ENCODE results near the gene LTV1.

DNA sequence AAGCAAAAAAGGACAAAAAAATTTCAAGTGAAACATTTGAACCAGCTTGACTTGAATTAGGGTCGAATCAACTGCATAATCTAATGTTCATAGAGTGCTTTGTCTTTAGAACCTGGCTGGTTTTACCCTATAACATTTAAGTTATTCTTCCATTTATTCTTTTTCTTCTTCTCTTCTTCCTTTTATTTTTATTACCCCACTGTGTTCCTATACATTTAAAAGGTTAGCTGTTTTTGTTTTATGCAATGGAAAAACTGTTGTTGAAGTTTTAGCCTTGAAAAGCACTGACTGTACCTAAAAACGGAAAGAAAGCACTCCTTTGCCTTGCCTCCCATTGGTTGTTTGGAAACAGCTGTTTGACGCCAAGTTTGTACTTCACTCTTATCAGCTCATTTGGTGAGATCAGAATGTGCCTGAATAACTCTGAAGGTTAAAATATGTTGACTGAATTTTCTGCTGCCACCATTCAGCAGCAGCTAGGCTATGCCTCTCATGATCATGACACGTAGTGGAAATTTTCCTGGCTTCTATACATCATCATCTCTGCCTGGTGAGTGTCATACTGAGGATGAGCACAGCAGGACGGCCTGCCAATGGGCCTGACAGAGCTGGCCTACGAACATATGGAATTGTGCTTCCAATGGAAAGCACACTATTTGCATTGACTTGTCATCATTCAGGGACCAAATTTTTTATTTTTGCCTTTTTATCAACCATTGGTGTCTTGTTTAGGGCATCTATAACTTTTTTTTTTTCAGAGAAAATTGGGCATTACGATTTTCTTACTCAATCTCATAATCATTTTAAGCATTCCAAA lies 704.8 kb upstream of the CITED2 start:
- PRO-cap: no peak

DNA sequence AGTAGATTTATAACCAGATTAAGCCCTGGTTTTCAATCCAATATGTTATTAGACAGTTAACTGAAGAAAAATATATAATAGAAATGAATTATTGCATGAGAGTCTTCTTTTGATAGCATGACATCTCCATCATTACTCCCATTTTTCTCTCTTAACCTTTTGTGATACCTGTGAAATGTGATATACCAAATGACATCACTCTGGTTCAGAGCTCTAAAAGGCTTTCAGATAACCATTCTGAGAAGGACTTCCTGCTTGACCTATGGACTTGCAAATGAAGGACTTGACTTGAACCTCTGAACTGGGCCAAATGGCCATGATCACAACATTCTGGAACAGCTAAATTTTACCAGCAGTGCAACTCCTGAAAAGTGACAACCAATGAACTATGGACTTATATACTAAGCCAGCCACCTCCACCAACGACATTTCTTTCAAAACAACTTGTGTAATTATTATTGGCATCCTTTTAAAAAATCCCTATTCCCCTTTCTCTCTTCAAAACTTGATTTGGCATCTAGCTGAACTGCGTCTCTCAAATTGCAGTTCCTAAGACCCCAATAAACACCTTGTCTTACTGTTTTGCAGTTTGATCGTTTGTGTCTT lies 1085.8 kb upstream of the CITED2 start:
- PRO-cap: no peak

GRCh38 chr6:141212226-141212837 lies 920.4 kb upstream of the GJE1 start:
- PRO-cap: no peak

DNA sequence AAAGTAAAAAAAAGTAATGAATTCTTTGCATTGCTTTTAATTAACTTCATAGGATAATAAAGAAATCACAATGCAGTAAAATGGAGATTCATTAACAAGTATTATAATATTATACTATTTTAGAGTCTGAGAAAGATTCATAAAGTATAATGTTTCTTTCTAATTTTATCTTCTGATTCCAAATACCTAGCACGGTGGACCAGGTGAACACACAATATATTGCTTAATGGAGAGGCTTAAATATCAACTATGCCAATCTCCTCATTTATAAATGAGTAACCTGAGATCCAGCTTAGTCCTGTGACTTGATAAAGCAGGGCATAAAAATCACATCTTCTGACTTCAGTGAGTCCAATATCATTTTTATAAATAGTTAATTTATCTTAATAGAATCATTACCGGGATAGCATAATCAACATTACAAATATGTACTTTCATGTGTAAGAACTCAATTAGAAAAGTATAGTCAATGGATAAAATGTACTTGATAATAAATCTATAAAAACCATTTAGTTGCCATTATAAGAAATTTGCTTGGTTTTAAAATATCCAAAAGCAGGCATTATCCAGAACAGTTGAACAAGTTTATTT lies 144.4 kb upstream of the GJE1 start:
- PRO-cap: no peak

DNA sequence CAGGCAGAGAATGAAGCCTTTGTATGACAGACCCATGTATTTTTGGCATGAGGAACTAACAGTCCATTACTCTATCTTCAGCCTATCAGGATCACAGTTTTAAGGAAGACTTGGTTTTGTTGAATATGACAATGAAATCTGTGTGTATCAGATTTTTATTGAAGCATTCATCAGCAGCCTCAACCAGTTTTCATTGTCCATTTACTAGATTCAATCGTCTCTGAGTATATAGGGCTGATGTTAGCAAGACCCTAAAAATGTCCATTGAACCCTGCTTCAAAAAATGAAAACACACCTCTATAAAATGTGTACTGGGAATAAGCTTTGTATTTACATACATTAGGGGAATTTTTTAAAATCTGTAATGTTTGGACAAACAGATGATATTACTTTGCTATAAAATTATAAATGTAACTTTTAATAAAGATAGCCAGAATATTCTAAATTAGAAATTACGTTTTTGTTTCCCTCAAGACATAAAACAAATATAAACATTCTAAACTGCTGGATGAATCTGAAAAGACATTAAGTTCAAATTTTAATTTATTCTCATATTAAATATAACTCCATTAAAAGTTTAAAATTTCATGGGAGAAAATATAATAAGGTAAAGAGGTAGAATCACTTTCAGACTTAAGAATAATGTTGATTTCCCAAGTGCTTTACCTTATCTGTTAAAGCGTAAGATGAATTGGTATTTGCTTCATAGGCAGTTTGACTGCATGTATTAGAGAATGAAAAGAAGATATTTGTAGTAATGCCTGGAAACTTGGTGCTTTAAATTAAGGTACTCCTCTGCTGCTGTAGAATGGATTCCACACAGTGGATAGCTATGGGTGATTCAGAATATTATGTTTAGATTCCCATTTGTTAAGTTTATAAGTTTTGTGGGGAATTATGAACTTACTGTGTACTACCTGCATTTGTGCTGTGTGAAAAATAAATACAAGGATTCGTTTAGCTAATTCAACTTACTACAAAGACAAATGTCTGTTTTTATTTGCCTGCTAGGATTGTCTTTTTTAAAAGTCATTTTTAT lies 71.9 kb downstream of the VTA1 start:
- PRO-cap: no peak

- PRO-cap: unidirectional peak, plus-strand start at chr6:142301492
Observed at GRCh38 chr6:142301342-142301601, 535 bp upstream of the ADGRG6 start.

DNA sequence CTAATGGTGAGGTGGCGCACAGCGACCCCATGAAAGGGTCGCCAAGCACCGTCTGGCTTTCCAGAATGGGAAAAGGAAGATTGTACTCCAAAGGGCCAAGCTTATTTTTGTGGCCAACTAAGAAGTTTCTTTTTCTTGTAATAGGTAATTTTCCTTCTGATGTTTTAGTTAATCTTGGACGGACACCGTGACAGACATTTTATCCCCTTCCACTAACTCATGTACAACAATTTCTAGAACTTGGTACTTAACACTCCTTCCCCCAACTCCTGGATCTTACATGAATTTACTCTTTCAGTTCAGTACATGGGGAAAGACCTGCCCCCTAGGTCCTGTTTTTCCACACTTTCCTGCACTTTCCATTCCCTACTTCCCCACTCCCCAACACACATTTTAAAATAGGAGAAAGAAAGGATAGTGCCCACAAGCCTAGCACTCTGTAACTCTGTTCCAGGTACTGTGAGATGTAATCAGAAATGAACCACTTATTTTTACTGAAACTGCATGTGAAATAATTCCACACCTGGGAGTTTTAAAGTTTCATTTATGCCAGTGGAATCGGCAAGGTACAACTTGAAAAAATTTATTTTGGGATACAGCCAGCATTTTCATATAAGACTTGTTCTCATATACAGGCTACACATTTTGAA lies 1.3 kb downstream of the ADGRG6 start:
- PRO-cap: no peak

GRCh38 chr6:142378058-142378974 lies 76.5 kb downstream of the ADGRG6 start:
- PRO-cap: no peak

DNA sequence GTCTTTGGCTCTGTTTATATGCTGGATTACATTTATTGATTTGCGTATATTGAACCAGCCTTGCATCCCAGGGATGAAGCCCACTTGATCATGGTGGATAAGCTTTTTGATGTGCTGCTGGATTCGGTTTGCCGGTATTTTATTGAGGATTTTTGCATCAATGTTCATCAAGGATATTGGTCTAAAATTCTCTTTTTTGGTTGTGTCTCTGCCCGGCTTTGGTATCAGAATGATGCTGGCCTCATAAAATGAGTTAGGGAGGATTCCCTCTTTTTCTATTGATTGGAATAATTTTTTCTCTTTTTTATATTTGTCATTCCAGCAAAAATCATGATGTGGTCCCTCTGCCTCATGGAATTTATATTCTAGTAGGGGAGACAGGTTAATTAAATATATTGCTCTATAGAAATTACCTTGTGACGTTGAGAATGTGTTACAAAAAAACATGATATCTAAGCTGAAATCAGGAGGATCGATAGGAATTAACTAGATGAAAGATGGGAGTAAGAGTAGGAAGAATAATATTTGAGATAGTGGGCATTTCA lies 122.7 kb downstream of the ADGRG6 start:
- PRO-cap: no peak

DNA sequence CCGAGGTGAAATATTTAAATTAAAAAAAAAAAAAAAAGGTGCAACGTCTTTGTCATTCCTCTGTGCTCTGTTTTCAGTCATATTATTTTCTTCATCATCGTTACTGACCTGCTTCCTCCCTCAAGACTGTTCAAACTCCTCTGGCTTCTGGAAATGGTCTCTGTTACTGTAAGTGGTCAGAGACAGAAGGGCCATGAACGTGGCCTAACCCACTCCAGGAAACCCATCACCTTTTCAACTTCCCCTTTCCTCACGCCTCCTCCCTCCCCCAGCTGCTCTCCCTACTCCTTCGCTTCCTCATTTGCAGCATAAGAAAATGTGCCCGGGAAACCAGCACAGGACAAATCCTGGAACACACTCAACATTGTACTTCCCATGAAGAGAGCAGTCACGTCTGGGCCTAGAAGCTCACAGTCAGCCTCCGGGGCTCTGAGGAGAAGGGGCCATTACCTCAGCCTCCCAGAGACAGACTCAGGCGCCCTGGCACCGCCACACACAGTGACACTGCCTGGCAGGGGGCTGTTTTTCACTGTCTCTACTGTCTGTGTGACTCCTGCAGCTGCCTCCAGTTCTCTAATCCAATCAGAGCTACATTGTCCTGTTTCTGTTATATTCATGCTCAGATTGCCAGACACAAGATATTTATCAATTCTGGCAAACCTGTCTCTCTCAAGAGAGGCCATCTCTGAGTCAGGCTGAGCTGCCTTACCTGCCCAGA lies 242.4 kb downstream of the HIVEP2 start:
- PRO-cap: bidirectional peak, plus-strand start at position 387 of the sequence, minus-strand start at position 142 of the sequence

GRCh38 chr6:142855654-142856427 lies 89.1 kb downstream of the HIVEP2 start:
- PRO-cap: no peak

- PRO-cap: no peak
Observed at GRCh38 chr6:142896174-142897256, 48.5 kb downstream of the HIVEP2 start.

GRCh38 chr6:142902623-142903179 lies 42.3 kb downstream of the HIVEP2 start:
- PRO-cap: no peak

- PRO-cap: no peak
Observed at GRCh38 chr6:143059609-143060101, 1.0 kb upstream of the AIG1 start.

- PRO-cap: no peak
Observed at GRCh38 chr6:143097924-143098564, 37.4 kb downstream of the AIG1 start.

GRCh38 chr6:143568896-143569585 lies 57.5 kb upstream of the FUCA2 start:
- PRO-cap: no peak

GRCh38 chr6:143707815-143708274 lies 30.1 kb downstream of the PHACTR2 start:
- PRO-cap: no peak

DNA sequence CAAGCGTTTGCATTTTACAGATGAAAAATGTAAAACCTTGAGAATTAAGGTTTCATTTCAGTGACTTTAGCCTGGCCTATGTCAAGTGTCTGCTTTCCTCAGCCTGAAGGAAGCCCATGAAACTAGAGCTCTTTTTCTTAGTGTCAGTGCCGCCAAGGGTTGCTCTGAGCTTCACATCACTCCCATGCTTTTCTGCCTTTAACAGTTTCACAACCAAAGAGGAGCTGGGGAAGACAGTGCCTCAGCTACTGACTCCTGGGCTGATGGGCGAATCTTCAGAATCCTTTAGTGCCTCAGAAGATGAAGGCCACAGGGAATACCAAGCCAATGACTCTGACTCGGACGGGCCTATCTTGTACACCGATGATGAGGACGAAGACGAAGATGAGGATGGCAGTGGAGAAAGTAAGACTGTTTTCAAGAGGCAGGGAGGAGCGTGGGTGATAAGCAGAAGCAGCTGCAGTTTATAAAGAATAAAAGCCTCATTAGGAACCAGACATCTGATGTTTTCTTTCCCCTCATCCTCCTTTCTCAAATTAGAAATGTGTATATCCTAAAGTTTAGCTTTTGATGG lies 71.0 kb upstream of the LTV1 start:
- PRO-cap: no peak

GRCh38 chr6:143805799-143806041 lies 37.4 kb upstream of the LTV1 start:
- PRO-cap: no peak

DNA sequence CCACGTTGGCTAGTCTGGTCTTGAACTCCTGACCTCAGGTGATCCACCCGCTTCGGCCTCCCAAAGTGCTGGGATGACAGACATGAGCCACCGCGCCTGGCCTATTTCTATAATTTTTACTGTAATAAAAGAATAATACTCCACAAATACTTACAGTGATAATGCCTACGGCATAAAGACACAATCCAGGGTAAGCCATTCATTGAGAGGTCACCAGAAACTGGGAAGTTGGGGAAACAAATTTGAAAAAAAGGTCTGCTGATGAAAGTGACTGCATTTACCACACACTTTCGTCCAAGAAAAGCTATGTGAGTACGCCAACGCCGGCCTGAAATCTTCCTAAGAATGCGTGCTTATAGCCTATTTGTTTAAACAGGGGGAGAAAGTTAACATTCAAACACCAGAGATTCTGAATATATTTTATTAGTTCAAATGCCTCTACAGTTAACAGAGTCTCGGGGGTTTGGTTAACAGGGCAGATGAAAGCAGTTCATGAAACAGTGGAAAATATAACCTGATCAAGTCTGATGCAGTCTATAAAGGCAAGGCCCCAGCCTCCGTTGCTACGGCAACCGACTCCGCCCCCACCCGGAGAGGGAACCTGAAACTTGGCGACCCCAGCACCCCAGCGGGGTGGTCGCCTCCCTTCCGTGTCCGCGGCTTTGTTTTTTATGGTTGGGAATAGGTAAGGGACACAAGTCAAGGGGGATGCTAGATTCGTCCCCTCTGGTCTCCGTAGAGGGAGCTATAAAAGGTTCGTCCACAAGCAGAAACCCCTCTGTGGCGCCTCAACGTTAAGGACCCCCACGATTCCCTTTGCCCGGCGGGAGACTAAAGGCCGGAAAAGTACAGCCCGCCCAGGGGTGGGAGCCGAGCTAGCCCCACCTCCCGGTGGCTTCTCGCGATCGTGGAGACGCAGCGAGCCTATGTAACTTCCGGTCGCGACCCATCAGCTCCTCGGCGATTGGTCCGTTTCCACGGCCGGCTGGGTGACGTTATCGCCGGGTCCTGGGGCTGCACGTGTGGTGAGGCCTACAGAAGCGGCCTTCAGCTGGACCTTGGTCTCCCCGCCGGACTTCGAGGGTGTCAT lies at the start of gene LTV1:
TSS of gene LTV1 (plus strand) at position 990 of the 1,090 bp plus-strand sequence.
- PRO-cap: bidirectional peak, plus-strand start at position 998 of the sequence, minus-strand start at position 818 of the sequence

All from jejunum (tissue), 1 donor.